Fibroblast of villous mesenchyme (primary cell): ENCODE results near the genes GOLGA6L9, BTBD1 and ADAMTSL3.

GRCh38 chr15:82174185-82174443 lies 88.4 kb downstream of the EFL1 start:
- CAGE, long polyA plus RNA: no peak

DNA sequence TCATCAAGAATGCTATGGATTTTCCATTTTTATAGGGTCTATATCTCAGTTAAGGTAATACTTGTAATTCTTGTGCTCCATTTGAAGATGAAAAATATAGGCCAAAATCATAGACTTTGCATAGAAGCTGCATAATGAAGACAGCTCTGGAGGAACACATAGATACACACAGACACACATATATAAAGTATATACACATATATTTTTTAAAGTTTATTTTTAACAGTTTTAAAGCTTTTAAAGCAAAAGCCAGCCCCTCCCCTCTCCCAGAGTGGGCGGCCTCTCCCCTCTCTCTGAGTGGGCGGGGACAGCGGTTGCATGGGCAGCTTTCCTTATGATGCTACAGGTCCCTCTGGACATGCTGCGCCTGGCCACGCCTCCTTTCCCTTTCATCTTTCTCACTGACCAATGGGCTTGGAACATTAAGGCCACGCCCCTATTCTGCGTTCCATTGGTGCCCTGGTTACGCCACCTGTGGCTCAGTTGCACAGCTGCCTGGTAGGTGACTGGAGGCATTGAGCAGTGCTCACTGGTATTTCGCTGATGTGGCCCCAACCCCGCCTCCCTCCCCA lies at the start of gene GOLGA6L9:
TSS of gene GOLGA6L9 (plus strand) at position 280 of the 572 bp plus-strand sequence.
- CAGE, long polyA plus RNA: no peak

DNA sequence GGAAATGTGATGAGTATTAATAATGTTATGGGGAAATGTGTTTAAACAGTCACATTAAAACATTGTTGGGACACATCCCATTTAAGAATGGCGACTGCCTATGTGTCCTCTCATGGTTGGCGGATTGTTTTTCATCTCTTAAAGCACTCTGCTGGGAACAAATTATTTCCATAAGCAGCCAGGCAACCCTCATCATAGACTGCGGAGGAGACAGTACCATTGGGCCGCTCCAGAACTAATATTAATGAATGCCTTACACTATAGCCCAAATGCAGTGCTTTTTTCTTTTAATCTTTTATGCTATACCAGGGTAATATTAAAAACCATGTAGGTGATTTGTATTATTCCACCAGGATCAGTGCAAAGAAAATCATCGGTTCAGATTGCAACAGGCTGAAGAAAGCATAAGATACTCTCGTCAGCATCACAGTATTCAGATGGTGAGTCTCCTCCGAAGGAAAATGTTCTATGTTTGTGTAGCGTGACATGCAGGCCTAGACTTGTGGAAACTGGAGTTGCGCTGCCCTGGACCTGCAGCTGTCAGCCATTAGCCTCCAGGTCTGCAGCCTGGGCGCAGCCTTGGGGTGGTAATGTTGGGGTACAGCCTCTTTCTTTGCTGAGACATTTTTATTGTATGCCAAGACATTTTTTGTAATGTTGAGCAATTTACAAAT lies 16.8 kb downstream of the WHAMM start:
- CAGE, long polyA plus RNA: no peak

DNA sequence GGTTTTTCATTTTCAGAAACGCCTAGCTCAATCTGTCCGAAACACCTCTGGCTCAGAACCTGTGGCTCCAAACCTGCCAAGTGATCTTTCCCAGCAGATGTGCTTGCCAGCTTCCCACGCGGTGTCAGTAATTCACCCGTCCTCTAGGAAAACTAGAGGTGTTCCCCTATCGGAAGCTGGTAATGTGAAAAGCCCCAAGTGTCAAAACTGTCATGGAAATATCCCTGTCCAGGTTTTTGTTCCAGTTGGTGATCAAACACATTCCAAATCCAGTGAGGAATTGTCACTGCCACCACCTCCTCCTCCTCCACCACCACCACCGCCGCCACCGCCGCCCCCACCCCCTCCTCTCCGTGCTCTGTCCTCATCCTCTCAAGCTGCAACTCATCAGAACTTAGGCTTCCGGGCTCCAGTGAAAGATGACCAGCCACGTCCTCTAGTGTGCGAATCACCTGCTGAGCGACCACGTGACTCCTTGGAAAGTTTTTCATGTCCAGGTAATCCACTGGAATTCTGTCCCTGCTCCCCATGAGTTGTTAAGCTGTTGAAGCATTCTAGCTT lies 21.2 kb downstream of the WHAMM start:
- CAGE, long polyA plus RNA: no peak

- CAGE, long polyA plus RNA: no peak
Observed at GRCh38 chr15:82855486-82856049, 46.1 kb downstream of the WHAMM start.

DNA sequence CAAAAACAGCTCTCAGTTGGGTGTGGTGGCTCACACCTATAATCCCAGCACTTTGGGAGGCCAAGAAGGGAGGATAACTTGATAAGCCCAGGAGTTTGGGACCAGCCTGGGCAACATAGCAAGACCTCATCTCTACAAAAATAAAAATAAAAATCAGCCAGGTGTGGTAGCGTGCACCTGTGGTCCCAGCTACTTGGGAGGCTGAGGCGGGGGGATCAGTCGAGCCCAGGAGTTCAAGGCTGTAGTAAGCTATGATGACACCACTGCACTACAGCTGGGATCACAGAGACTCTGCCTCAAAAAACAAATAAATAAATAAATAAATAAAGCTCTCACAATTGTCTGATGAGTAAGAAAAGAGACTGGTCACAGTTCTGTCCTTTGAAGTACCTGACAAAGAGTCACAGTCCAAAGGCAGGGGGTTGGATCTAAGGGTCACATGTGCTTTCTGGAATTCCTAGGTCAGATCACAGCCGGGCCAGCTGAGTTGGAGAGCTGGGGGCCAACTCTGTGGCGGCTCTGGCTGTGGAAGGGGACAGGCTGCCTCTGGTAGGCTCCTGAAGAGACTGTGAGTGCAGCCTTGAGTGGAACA lies 47.0 kb downstream of the WHAMM start:
- CAGE, long polyA plus RNA: no peak

- CAGE, long polyA plus RNA: no peak
Observed at GRCh38 chr15:82949789-82950595, 2.5 kb downstream of the HOMER2 start.

- CAGE, long polyA plus RNA: no peak
Observed at GRCh38 chr15:82990425-82991023, 4.5 kb downstream of the RAMAC start.

DNA sequence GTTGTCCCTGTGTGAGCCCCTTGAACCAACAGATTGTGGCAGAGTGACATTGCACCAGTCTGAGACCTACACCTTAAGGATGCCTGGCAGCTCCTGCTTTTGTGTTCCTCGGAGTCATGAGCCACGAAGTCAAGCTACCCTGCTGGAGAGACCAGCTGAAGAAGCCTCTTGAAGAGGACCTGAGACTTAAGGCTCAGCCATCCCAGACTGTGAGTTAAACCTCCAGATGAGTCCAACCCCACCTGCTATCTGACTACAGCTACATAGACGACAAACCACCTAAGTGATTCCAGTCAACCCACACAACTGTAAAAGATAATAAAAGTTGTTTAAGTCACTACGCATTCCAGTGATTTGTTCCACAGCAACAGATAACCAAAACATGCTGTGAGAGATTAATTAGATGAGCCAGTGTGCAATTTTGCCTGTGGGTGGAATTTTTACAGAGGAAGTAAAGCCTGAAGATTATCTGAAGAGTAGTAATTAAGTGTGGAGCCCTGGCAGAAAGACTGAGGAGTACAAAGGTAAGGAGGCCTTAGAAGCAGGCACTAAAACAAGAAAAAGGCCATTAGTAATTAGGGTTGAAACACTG lies 5.4 kb downstream of the BTBD1 start:
- CAGE, long polyA plus RNA: no peak

GRCh38 chr15:83067089-83067677 lies at the start of gene BTBD1:
Gene BTBD1, minus strand, starts transcription at chr15:83067252.
- CAGE, long polyA plus RNA: start-site peak on the minus strand at chr15:83067156-83067246, 403 and 512 reads in 2 replicates

- CAGE, long polyA plus RNA: no peak
Observed at GRCh38 chr15:83208208-83208613, 588 bp upstream of the HDGFL3 start.

DNA sequence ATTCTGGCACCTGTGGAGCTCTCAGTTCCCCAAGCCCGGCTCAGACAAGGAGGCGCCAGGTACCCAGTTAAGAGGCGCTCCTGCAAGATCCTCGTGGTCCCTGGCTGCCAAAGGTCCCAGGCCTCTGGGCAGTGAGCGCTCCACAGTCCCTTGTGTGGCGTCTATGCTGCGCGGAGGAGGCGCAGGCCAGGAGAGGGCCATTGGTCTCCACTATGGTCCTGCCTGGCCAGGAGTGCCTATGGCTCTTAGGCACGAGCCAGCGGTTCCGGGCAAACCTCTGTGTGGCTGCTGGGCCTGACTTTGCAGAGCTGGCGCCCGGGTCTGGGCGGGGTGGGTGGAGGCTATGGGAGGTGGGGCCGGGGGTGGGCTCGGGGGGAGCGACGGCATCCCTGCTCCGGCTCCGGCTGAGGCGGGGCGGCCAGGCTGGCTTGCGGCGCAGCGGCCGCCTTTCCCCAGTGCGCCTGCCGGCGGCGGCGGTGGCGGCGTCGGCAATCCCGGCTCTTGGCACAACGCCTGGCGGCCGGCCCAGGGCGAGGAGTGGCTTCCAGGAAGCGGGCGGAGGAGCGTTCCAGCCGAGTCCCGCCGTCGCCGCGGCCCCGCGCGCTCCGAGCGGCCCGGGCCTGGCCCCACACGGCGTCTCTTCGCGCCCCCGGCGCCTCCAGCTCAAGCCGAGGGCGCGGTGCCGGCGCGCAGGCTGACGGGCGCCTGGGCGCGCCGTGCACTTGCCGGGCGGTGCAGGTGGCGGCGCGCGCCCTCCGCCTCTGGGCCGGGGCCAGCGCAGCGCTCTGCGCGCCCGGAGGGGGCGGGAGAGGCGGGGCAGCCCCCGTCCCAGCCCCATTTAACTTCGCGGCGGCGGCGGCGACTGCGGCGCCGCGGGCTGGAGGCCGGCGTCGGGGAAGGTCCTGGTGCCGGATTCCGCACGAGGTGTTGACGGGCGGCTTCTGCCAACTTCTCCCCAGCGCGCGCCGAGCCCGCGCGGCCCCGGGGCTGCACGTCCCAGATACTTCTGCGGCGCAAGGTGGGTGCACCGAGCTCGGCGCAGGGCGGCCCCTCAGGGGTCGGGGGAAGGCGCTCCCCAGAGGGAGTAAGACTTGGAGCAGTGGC lies at the start of gene ADAMTSL3:
TSS of gene ADAMTSL3 (plus strand) at position 865 of the 1,104 bp plus-strand sequence.
- CAGE, long polyA plus RNA: no peak

DNA sequence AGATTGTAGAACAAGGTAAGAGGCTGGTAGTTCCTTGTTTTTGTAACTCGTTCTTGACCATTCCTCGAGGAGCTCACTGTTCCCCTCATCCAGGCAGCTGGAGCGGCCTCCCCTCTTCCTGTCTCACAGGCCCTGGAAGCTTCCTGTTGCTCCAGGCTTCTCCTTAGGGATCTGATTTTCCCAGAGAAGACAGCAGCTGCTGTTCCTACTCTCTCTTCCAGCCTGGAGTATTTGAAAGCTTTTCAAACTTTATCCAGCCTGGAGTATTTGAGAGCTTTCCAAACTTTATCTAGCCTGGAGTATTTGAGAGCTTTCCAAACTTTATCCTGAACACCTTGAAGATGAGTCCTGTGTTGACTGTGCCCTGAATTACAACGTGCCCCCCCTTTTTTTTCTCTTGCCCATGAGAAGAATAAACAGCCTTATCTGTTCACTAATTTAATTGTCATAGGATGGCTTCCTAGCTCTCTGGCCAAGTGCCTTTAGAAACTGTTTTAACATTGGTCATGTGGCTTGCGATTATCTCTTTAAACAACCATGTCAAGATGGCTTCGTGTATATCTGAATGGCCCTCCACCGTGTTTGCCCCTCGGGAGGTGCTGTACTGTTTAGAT lies 4.7 kb downstream of the ADAMTSL3 start:
- CAGE, long polyA plus RNA: no peak

DNA sequence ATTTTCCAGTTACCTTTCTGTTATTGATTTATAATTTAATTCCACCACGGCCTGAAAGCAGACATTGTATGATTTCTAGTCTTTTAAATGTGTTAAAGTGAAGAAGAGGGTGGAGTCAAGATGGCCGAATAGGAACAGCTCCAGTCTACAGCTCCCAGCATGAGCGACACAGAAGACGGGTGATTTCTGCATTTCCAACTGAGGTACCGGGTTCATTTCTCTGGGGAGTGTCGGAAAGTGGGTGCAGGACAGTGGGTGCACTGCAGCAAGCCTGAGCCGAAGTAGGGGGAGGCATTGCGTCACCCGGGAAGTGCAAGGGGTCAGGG lies 193.3 kb upstream of the GOLGA6L4 start:
- CAGE, long polyA plus RNA: no peak

- CAGE, long polyA plus RNA: no peak
Observed at GRCh38 chr15:84173151-84173512, 62.4 kb upstream of the GOLGA6L4 start.

DNA sequence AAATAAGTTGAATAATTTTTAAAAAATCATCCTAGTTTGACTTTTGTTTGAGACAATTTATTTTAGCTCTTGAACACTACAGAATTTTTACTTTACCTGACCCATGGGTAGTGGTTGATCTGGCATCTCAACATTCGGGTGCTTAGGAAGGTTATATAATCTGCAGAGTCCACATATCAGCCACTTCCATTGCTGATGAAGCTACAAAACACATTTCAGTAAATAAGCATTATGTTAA lies 46.0 kb upstream of the ZSCAN2 start:
- CAGE, long polyA plus RNA: no peak

GRCh38 chr15:84616269-84616482 lies 15.4 kb downstream of the ZSCAN2 start:
- CAGE, long polyA plus RNA: no peak

DNA sequence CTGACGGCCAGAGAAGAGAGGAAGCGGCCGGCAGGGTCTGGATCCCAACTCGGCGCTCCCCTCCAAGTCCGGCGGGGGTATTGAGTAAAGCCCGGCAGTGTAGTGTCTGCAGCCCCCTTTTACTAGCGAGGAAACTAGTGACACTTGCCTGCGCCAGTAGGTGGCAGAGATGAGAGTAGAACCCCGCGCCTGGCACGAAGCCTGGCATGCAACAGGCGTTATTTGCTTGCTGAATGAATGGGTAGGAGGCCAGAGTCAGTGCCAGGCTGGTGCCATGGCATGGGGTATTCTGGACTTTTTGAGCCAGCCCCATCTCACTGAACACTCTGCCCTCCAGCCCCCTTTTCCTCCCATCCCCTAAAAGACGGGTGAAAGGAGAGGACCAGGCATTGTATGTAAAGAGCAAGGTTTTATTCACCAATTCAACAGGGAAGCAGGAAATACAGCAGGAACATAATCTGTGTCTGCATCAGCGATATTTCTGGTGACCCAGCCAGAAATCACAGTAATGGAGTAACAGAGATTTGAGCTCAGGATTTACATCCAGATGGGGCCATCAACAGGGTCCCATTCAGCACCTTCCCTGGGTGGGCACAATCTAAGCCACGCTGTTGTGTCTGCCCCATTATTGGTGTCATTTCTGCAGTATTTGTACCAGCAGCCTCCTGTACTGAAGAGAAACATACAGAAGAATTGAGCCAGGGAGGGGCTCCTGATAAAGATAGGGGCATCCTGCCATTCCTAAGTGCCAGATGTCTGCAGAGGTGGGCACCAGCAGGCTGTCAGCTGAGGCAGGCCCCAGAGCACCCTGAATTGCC lies 866 bp upstream of the WDR73 start:
- CAGE, long polyA plus RNA: no peak

DNA sequence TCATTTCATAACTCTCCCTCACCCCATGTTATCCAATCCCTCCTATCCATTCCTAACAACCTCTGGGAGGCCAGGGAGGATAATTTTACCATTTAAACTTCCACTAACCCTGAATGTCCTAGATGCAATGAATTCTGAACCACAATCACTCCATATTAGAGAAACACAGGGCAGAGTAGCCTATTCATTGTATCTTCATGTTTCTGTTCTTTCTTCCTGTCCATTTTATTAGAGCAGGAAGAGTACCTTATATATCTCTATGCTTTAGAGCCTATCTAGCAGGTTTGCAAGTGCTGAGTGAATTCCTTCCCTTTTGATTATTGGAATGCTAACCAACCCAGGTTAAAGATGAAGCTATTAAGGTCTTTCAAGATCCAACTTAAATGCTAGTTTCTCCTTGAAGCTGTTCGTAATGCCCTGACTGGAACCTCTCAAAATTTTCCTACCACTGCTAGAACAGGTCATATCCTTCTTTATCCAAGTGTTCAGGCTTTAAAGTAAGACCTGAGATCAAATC lies 2.4 kb downstream of the SEC11A start:
- CAGE, long polyA plus RNA: no peak

- CAGE, long polyA plus RNA: no peak
Observed at GRCh38 chr15:84747940-84748498, 373 bp upstream of the ZNF592 start.